Mucosa of descending colon (tissue), 1 donor: ENCODE measurements around the genes HLA-DRB1, HSD17B8 and B3GALT4.

GRCh38 chr6:32075122-32076086 lies 33.7 kb downstream of the TNXB start:
- PRO-cap, result no peak

DNA sequence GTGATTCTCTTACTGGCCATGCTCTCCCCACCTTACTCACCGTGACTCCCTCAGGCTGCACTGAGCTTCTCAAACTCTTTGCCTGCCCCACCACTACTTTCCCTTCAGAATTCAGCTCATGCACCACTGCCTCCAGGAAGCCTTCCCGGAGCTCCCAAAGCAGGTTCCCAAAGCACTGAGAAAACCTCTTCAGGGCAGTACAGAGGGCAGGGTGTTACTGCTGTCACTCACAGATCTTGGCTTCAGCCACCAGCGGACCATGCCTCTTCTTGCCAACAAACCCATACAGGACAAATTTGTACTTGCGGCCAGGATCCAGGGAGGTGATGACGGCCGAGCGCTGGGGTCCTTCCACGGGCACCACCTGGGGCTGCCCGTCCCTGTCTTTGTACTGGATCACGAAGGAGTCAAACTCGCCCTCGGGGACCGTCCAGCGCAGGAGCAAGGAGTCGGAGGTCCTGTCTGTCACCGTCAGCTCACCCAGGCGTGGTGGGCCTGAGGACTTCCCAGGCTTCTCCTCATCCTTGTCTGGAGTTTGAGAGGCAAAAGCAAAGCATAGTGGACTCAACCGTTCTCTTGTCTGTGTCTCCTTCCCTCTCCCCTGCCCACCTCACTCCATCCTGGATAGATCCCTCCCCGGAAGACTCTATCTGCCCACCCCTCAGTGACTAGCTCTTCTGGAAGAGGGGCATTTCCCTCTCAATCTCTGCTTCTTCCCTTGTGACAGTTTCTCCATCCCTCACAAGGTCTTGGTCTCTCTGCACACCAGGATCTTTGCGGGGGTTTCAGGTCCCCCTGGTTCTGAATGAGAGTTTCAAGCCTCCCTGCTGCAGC lies 24.7 kb downstream of the TNXB start:
- PRO-cap, result no peak

DNA sequence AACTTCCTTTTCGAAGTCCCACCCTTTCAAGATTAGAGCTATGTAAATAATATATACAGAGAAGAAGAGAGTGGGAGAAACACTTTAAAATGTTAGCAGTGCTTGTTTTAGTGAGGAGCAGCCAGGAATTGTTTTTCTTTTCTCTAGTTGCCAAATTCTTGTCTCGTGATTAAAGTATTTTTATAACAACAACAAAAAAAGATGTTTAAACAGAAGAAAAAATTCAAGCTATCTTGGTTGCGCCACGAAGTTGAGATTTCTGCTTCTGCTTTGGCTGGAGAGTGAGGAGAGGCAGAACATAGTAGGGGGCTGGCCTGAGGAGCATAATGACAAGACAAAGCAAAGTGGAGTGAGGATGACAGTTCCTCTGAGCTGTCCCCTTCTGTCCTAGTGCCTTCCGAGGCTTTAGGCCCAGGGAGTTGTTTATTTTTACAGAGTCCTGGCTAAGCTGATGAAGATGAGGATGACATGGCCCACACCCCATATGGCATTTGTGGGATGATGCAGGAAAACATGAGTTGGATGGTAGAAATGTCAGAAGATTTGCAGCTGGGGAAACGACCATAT lies 15.9 kb downstream of the TNXB start:
- PRO-cap, result no peak

DNA sequence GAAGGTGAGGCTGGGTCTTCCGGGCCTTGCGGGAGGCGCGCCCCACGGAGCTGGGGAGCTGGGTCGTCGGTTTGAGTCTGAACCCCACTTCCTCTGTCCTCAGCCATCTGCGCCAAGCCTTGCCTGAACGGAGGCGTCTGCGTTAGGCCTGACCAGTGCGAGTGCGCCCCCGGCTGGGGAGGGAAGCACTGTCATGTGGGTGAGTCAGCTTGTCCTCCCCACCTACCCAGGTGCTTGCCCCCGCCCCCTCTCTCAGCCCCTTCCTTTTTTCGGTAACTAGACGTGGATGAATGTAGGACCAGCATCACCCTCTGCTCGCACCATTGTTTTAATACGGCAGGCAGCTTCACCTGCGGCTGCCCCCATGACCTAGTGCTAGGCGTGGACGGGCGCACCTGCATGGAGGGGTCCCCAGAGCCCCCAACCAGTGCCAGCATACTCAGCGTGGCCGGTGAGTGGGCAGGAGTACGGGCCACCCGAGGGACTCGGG lies 2.5 kb downstream of the EGFL8 start:
- PRO-cap, result no peak

- PRO-cap, result no peak
These were observed 13.4 kb downstream of the BTNL2 start for GRCh38 chr6:32393553-32394003.

- PRO-cap, result no peak
These were observed 28.3 kb upstream of the HLA-DRB5 start for GRCh38 chr6:32558355-32558818.

DNA sequence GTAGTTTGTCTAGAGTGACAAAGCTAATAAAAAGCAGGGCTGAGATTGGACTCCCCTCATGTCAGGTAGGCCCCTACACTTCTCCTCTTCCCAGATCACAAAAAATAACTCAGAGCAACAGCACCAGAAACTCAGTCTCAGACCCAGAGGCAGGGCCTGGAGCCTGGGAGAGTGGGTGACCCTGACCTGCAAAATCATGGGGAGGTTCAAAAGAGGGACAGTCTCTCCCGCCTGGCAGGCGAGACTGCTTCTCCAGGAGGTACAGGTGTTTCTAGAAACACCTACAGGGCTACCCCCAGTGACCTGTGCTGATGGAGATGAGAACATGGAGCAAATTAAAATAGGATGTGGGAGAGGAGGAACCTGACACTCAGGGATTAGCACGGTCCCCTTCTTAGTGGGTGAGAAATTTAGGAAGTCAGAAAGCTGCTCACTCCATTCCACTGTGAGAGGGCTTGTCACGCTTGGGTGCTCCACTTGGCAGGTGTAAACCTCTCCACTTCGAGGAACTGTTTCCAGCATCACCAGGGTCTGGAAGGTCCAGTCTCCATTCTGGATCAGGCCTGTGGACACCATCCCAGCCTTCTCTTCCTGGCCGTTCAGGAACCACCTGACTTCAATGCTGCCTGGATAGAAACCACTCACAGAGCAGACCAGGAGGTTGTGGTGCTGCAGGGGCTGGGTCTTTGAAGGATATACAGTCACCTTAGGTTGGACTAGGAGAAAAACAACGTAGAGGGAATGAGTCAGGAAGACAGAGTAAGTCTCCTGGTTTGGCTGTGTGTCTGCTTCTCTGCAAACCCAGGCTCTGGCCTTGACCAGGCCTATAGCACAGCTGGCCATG lies 8.3 kb downstream of the HLA-DRB1 start:
- PRO-cap, result no peak

- PRO-cap, result bidirectional peak, plus-strand start at chr6:32589992, minus-strand start at chr6:32589805
These were observed at the start of gene HLA-DRB1 for GRCh38 chr6:32589271-32590146. TSS of gene HLA-DRB1 (minus strand) at chr6:32589848.

DNA sequence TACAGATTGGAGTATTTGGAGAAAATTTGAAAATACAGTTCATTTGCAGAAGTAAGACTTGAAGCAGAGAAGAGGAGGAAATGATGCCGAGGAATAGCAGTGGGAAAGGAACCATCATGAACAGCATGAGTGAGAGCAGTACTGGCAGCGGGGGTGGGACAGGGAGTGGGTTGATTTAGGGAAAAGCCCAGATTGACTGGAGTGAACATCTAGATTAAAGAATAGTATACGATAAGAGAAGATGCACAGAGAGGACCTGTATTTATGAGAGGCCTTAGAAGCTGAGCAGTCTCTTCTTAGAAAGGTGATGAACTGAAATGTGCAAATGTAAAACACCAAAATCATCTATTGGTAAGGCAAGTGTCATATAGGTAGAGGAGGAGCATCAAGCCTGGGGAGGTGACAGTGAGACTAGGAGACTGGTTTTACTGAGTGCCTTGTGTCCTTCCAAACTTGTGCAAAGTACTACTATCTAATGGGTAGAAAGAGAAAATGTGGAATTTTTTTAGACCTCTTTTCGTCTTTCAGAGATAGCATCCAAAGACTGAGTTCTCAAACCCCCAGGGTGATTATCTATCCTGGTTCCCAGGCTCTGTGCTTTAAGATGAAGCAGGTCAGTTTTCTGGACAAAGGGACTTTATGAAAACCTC lies 18.0 kb upstream of the HLA-DRB1 start:
- PRO-cap, result no peak

GRCh38 chr6:32657620-32658363 lies 8.7 kb downstream of the HLA-DQB1 start:
- PRO-cap, result no peak

DNA sequence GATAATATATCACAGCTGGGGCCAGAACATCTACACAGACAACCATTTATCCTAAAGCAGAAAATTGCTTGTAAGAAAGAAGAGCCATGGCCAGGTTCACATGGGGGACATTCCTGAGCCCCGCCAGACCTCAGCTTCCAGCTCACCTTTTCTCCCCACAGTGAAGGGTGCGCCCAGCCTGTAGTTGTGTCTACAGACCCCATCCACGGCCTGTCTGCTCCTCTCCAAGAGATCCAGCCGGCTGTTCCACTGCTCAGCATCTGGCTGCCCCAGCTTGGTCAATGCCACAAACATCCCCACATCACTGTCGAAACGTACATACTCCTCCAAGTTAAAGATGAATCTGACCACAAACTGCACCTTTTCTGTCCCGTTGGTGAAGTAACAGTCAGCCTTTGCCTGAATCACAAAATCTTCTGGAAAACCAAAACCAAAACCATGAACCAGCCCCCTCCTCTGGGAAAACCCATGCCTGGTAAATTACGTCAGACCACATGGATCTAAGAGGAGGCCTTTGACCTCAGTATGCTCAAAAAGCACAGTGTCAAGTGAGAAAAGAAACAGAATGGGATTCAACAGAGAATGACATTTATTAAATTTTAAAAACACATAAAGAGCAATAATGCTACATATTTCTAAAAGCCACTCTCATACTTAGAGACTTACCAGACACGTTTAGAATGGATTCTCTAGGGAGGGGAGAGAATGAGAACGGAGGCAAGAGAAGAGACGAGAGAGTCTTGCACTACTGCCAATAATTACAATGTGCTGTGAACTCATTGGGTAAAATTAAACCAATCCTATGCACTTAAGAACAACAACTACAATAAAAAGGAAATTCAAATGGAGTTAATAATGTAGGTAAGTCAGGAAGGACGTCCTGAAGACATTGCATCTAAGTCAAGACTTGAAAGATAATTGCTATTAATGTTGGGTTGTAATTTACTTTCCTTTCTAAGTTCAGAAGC lies 1.6 kb downstream of the HLA-DOB start:
- PRO-cap, result no peak

- PRO-cap, result no peak
These were observed 2.7 kb upstream of the HLA-DOB start for GRCh38 chr6:32819492-32819944.

DNA sequence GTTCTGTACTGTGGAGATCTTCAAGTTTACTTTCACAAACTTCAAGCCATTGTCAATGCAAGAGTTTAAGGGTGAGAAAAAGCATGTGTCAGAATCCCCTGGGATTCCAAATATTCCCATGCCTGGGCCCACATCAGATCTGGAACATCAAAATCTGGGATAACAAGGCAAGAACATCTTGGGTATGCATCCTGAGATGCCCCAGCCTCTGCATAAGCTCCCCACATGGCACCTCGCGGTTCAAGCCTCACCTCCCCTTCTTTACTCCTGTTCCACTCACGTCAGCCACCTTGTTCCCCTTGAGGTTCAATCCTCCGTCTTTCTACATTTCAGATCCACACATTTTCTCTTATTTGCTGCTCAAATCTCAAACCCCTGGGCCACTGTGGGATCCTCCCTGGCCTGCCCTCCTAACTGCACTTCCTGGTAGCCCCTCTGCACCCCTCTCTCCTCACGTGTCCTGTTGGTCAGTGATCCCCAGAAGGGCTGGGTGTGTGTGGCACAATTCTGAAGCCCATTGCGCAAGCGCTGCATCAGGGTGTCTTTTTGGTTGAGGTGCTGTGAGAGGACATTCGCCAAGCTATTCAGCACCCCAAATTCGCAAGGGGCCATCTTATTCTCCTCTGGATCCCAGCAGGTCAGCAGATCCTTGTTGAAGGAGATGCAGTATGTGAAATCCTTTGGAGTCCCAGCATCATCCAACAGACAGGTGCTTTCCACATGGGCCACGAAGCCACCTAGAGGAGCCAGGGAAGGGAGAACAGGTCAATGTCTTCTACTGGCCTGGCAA lies 2.4 kb downstream of the HLA-DMB start:
- PRO-cap, result no peak

DNA sequence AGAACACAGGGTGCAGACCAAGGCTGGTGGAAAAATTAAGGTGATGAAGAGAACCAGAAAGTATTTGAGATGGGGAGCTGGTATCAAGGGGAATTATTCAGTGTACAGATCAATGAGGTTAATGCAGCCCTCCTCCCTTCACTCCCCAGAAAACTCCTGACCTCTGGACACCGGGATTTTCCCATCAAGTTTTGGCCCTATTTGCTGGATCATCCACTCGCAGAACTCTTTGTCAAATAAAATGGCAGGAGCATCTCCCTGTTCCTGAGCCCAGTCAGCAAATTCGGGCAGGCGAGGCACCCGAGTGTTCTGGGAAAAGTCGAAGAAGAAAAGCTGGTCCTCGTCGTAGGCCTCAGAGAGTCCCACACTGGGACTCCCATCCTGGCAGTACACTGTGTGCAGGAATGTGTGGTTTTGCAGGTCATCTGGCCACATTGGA lies 2.5 kb downstream of the HLA-DMA start:
- PRO-cap, result no peak

DNA sequence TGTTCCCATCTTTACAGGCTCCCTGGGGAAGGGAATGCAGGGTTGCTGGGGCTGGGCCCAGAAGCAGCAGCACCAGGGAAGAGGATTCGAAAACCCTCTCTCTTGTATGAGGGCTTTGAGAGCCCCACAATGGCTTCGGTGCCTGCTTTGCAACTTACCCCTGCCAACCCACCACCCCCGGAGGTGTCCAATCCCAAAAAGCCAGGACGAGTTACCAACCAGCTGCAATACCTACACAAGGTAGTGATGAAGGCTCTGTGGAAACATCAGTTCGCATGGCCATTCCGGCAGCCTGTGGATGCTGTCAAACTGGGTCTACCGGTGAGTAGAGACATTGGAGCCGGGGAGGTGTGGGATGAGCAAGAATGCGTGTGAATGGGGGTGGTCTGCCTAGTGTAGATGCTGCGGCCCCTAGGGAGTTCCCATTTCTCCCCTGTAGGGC lies 6.1 kb downstream of the BRD2 start:
- PRO-cap, result no peak

GRCh38 chr6:33076321-33076905 lies 623 bp downstream of the HLA-DPB1 start:
- PRO-cap, result no peak

- PRO-cap, result no peak
These were observed 4.5 kb downstream of the HLA-DPB1 start for GRCh38 chr6:33079919-33081017.

DNA sequence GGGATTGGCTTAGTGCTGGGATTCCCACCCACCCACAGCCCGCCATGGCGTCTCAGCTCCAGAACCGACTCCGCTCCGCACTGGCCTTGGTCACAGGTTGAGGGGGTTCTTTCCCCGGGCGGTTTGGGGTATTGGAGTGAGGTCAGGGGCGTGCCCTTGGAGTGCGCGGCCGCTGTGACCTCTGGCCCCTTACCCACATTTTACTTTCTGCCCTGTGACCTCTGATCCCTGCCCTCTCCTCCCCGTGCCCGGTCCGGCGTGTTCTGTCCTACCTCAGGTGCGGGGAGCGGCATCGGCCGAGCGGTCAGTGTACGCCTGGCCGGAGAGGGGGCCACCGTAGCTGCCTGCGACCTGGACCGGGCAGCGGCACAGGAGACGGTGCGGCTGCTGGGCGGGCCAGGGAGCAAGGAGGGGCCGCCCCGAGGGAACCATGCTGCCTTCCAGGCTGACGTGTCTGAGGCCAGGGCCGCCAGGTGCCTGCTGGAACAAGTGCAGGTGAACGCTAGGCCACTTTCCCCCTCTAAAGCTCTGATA lies at the start of gene HSD17B8:
HSD17B8 (plus strand) TSS at position 31 of the 534 bp plus-strand sequence.
- PRO-cap, result bidirectional peak, plus-strand start at position 61 of the sequence, minus-strand start outside the sequence

DNA sequence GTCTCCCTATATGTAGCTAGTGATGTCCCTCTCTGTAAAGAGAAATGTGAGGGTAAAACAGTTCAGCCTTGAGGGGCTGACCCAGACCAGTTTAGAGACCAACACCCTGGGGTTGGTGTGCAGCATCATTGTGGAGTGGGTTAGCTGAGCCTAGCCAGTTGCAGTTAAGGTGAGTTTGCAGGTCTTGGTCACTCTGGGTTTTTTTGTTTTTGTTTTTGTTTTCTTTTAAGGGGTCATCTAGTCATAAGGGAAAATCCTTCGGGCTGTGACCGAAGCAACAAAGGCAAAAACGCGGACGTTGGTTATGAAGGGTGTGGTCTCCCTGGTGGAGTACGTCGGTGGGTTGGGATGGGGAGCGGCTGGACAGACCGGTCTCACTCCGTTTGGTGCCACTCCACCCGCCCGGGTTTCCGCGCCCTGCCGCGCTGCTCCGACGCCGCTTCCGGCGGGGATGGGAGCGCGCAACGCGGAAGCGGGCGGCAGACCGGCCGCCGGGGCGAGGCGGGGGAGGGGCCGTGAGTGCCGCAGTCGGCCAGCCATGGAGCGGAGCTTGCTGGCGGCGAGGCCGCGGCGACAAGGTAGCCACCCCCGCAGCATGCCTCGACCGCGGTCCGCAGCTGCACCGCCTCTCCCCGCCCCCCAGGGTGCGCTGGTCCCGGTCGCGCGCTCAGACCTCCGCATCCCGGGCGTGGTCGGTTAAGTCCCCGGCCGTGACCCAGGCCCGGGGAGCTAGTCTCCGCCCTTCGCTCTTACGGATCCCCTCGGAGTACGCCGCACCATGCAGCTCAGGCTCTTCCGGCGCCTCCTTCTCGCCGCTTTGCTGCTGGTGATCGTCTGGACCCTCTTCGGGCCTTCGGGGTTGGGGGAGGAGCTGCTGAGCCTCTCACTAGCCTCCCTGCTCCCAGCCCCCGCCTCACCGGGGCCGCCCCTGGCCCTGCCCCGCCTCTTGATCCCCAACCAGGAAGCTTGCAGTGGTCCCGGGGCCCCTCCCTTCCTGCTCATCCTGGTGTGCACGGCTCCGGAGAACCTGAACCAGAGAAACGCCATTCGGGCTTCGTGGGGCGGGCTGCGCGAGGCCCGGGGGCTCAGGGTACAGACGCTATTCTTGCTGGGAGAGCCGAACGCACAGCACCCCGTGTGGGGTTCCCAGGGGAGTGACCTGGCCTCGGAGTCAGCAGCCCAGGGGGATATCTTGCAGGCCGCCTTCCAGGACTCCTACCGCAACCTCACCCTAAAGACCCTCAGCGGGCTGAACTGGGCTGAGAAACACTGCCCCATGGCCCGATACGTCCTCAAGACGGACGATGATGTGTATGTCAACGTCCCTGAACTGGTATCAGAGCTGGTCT lies at the start of gene B3GALT4:
B3GALT4 (plus strand) TSS at position 482 of the 1,349 bp plus-strand sequence.
- PRO-cap, result bidirectional peak, plus-strand start at position 377 of the sequence, minus-strand start at position 388 of the sequence; bidirectional peak, plus-strand start at position 482 of the sequence, minus-strand start at position 444 of the sequence; bidirectional peak, plus-strand start at position 1,001 of the sequence, minus-strand start at position 855 of the sequence

DNA sequence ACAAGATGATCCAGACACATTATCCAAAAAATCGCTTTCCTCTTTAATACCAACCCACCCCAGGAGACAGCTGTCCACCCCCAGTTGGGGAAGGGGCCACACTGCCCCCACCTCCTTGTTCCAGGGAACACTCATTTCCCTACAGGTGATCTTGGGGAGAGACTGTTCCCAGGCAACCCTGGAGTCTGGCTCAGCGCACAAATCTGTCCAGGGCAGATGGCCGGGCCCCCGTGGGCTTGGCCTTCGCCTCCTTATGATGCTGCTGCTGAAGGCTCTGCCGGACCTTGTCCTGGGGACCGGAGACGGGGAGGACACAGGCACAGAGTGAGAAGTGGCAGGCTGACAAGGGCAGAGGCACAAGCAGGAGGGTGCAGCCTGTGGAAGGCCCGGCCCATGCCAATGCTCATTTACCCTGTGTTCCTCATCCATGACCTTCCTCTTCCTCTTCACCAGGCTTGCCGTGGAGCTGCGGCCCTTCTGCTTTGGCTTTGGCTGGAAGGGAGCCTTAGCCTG lies 2.2 kb downstream of the B3GALT4 start:
- PRO-cap, result no peak